Airway epithelial cell (primary cell): ENCODE results near the genes NAP1L5, FAM13A and ATOH1.

DNA sequence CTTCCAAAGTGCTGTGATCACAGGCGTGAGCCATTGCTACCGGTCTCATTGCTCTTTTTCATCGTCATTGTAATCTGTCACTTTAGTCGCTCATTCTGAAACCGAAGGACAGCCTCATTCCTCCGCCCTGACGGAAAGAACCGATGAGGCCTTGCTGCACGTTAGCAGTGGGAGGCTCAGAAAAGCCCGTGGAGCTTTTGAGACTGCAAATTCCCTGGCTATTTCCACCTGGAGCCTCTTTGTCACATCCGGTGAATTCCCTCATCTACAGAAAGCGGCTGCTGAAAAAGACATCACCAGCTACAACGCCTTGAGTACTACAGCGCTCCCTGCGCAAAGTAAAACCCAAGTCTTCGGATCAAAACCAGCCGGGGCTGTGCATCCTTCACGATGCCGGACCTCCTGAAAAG lies 996 bp downstream of the PPM1K start:
- RAMPAGE, long total RNA = no peak

GRCh38 chr4:88574612-88575077 lies 17.6 kb upstream of the HERC3 start:
- RAMPAGE, long total RNA = no peak

GRCh38 chr4:88613089-88613991 lies 21.1 kb downstream of the HERC3 start:
- RAMPAGE, long total RNA = no peak

DNA sequence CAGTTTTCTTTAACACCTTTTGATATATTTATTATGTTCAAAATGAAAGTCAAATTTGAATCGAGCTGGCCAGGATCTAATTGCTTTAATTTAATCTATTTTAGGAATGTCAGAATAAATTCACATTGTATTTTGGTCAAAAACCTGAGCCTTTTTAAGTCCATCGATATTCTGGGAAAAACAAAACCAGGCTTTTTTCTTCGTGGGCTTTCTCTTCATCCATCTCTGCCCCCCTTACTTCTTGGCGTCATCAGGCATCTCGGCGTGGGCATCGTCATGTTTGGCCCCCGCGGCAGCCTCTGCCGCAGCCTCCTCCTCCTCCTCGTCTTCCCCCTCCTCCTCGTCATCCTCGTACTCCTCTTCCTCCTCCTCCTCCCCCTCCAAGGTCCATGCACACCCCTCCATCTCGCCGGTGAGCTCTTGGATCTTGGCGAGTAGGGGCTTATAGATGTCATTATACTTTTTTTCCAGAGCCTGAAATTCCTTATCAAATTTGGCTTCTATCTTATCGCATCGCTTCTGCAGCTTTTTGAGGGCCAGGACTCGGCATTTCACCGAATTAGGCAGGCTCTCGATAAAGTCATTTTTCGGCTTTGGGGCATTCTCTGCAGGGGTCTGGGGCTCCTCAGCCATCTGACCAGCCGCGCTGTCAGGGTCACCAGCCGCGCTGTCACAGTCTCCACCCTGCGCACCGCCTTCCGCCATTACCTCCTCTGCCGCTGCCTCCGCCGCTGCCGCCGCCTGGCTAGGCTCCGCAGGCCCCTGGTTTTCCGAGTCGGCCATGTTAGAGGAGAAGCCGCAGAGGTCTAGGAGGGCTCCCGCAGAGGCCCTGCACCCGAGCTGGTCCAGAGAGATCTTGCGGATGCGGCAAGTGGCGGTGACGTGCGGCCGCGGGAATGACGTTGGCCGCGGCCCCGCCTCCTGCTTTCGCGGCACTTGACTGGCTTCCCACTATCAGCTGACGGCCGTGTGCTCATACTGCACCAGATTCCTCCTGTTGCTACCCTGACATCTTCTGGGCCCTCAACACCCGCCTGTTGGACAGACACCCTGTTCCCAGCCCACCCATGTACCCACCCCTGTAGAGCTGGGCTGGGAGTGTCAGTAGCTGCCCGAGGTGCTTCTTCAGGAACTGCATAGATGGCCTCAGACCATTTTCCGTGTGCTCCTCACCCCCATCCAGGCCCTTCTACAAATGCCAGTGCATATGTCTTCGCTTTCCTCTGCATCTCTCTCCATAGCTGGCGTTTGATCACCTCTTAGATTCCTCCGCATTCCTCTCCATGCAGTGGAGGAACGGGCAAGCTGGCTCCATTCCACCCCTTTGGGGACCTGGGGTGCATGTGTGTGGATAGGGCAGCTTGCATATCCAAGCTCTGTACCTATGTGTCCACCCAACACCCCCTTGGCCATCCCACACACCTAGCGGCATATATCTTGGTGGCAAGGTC lies at the start of gene NAP1L5:
TSS of gene NAP1L5 (minus strand) at position 858 of the 1,451 bp plus-strand sequence.
- RAMPAGE, long total RNA = start-site peak on the minus strand centred at position 863 of the sequence, 33 bp wide, 105 and 19 reads in 2 replicates

DNA sequence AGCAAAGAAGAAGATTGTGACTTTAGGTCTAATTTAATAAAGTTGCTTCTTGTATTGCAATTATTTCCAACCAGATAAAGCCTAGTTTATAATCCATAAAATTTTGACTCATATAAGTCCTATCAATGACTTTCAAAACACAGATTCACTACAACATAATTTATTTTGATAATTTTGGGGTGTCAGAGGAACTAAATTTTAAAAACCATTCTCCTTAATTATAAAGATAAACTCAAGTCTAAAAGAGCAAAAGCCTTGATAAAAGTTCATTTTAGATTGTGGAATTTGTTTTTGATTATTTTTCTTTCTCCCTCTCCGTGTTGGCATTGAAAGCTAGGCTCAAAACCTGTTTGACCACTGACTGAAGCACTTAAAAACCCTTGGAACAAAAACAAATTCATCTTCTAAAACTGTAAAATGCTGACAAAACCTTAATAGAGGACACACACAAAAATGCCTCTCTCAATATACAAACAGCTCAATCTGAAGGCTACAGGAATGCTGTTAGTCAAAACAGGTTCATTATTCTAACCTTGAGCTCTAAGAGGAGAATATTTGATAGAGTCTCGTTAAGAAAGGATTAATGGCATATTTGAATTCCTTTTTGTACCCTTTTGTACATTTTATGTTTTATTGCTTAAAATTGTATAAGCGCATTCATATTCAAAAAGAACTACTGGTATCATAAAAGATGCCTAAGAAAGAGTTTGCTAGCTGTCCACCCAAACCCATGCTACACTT lies 74.2 kb upstream of the NAP1L5 start:
- RAMPAGE, long total RNA = no peak

DNA sequence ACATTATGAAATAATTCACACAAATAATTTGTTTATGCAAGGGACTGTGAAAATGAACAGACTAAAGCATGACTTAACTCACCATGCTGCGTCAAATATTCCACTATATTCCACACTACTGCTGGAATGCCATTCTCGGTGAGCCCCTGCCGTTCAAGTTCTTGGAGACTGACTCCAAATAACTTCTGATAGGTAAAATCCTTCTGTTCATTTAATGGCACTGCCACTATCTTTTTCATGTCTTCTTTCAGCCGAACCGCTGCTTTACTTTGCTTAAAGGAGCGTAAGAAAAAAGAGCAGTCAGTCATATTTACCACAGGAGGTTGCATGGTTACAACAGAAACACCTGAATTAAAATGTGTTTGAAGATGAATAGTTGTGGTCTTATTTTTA lies 27.6 kb downstream of the FAM13A start:
- RAMPAGE, long total RNA = no peak

DNA sequence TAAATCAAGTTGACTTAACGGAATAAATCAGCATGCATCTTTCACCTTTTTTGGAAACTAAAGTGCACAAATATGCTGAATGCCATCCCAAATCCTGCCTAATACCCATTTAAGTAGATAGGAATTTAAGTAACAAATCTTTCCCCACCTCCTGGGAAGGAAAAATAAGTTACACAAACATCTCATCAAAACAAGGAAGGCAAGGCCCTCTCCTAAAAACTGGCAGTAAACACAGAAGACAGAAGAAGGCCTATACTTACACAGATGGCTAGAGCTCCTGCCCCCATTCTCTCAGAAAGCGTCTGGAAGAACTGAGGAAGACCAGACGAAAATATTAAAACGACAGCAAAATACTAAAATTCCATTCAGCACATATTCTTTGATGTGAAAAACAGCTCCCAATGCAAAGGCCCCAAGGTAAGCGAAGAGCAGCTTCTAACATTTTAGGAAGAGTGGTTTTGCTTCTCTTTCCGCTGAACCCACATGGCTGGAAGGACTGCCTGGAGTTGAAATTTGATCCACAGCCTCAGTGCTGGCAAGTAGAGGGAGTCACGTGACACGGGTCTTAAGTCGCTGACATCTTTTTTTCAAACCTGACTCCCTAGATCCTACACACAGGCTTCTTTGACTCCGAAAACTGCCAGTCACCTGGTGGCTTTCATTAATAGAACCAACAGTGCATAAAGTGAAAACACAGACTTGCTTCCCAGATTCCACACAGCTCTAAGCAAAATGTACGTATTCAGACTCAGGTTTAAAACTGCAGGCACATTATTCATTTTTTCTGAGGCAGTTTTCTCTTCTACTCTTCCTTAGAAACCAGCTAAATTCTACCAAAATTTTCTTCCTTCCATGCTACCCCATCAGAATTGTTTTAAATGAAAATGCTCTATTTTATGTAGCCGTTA lies at the start of gene FAM13A:
TSS of gene FAM13A (minus strand) at position 508 of the 908 bp plus-strand sequence.
- RAMPAGE, long total RNA = start-site peak on the minus strand centred at position 481 of the sequence, 55 bp wide, 102 and 36 reads in 2 replicates

- RAMPAGE, long total RNA = no peak
Observed at GRCh38 chr4:89246058-89246714, 61.4 kb downstream of the GPRIN3 start.

- RAMPAGE, long total RNA = no peak
Observed at GRCh38 chr4:89290563-89291146, 16.9 kb downstream of the GPRIN3 start.

- RAMPAGE, long total RNA = no peak
Observed at GRCh38 chr4:89320719-89321100, 13.1 kb upstream of the GPRIN3 start.

DNA sequence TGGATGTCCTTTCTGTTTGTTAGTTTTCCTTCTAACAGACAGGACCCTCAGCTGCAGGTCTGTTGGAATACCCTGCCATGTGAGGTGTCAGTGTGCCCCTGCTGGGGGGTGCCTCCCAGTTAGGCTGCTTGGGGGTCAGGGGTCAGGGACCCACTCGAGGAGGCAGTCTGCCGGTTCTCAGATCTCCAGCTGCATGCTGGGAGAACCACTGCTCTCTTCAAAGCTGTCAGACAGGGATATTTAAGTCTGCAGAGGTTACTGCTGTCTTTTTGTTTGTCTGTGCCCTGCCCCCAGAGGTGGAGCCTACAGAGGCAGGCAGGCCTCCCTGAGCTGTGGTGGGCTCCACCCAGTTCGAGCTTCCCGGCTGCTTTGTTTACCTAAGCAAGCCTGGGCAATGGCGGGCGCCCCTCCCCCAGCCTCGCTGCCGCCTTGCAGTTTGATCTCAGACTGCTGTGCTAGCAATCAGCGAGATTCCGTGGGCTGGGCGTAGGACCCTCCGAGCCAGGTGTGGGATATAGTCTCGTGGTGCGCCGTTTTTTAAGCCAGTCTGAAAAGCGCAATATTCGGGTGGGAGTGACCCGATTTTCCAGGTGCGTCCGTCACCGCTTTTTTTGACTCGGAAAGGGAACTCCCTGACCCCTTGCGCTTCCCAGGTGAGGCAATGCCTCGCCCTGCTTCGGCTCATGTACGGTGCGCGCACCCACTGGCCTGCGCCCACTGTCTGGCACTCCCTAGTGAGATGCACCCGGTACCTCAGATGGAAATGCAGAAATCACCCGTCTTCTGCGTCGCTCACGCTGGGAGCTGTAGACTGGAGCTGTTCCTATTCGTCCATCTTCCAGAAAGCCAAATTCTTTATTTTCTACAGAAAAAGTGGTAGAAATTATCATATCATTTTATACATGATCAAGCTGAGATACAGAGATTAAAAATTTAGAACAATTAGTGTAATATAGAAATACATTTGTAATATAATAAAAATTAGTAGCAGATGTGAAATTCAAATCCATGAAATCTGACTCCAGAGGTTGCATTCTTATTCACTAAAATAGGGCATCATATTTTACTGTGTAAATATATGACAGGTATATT lies 512.2 kb upstream of the GRID2 start:
- RAMPAGE, long total RNA = no peak

GRCh38 chr4:93828306-93829258 lies at the start of gene ATOH1:
Gene ATOH1 (plus strand): TSS chr4:93828753.
- RAMPAGE, long total RNA = no peak

- RAMPAGE, long total RNA = no peak
Observed at GRCh38 chr4:94305168-94305725, 37.4 kb downstream of the HPGDS start.

DNA sequence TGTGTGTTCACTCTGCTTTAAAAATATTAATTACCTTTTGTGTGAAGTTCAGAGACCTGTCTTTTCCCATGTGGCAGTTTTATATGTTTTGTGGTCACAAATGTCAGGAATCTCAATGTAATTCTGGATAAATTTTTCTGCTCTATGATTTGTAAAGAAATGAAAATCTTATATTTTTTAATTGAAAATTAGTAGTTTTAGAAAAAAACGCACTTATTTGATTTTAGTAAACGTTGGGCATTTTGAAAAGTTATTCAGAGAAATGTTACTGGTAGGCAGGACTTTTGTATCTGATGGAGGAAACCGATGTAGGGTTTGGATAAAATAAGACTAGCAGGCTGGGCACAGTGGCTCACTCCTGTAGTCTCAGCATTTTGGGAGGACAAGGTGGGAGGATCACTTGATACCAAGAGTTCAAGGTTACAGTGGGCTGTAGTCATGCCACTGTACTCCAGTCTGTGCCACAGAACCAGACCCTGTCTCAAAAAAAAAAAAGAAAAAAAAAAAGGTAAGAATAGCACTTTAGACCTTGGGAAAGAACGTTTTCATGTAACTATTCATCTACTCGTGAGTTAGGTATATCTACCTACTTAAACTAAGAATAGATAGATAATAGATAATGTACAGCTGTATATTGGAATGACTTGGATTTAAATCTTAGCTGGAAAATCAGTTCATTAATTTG lies 8.5 kb downstream of the PDLIM5 start:
- RAMPAGE, long total RNA = no peak

- RAMPAGE, long total RNA = no peak
Observed at GRCh38 chr4:94484825-94485301, 33.1 kb downstream of the PDLIM5 start.

DNA sequence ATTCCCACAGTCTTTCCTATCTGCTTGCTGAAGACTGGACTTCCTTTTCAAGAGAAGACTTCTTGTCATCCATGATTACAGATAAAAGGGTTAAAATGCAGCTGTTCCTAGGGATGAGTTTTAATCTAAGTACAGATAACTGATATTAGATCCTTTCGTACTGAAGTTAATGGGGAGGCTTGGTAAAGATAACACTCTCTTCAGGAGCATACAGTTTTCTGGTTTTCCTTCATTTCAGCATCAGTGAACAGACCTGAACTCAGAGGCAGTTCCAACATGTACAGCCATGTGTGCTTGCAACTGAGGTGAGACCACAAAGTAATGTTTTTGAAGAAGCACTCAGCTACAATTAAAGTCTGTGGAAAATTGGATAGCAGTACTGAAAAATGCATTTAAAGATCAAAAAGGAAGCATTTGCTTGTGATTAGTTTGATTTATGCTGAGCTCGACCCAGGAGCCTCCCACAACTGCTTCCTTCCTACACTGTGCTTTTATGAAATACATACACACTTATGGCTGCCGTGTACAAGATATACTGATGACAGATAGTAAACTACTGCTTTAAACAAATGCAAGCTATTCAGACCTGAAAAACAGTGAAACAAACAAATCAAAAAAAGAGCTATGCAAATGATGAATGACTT lies 68.2 kb downstream of the PDLIM5 start:
- RAMPAGE, long total RNA = no peak

DNA sequence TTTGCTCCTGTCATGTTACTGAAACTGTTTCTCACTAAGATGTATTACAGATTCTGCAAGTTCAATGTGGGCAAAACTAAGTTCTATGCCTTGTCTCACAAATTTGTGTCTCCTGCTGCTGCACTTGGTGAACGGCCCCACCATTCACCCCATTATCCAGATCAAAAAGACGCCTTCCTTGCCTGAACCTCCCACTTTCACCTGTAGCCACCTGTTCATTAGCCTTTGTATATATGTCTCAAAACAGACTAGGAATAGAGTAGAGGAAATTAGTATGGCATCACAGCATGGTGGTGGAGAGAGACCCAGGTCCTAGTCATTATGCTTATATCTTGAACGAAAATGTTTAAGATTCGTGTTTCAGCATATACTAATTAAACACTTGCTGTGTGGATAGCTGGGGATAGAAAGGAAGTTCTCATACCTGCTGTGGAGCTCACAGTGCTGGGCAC lies 83.6 kb downstream of the PDLIM5 start:
- RAMPAGE, long total RNA = no peak

DNA sequence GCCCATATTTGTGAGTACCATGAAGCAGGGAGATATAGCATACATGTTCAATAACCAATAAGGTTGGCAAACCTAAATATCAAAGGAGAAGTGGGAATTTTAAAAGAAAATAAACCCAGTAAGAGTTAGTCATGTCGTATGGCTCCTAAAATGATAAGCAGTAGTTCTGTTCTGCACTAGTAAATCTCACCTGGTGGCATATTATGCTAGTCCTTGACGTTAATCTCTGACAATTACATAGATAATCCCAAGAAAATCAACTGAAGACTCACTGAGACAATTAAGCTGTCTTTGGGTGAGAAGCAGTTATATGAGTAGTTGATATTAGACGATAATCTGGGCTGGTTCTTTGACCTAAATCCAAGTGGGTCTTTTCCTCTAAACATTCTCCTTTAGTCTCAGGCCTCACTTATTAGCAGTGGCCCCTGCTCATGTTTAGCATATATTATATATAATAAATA lies 146.4 kb downstream of the PDLIM5 start:
- RAMPAGE, long total RNA = no peak

- RAMPAGE, long total RNA = no peak
Observed at GRCh38 chr4:94599438-94600559, 148.1 kb downstream of the PDLIM5 start.

GRCh38 chr4:94667502-94668358 lies 90.0 kb upstream of the BMPR1B start:
- RAMPAGE, long total RNA = no peak